A375 (cell line): ENCODE measurements around the genes CFAP251 and CLIP1.

- RAMPAGE, long total RNA = no peak
Measured at GRCh38 chr12:121345596-121346296, 6.5 kb downstream of the ANAPC5 start.

DNA sequence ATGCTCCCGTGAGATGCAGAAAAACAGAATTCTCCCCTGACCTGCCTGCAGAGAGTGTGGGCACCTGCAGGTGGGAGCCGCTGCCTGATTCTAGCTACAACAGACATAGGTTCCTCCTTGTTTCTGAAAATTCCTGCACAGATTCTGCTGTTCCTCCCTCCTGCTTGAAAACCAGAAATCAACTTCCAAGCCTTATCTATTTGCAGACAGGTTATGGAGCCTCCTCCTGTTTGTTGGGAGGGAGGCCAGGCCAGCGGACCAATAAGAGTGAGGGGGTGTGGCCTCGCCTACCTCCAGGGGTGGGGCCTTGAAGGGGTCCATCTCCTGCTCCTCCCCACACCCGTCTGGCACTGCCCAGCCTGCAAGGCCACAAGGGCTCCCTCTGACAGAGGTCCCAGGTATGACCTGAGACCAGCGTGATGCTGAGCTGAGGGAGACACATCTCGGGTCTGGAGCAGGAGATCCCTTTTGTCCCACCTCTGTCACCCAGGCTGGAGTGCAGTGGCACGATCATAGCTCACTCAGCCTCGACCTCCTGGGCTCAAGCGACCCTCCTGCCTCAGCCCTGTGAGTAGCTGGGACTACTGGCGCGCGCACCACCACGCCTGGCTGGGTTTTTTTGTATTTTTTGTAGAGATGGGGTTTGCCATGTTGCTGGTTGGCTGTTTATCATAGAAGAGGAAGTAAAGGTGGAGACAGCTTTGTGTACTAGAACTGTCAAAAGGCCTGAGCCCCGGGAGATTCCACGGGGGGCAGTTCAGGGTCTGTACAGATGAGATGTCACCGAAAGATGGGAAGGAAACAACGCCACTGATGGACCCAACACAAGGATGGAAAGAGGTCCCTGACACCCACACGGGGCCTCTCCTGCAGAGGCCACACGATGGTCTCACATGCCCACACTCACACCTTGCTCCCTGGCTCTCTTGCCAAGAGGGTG is 66.9 kb downstream of the KDM2B start:
- RAMPAGE, long total RNA = no peak

DNA sequence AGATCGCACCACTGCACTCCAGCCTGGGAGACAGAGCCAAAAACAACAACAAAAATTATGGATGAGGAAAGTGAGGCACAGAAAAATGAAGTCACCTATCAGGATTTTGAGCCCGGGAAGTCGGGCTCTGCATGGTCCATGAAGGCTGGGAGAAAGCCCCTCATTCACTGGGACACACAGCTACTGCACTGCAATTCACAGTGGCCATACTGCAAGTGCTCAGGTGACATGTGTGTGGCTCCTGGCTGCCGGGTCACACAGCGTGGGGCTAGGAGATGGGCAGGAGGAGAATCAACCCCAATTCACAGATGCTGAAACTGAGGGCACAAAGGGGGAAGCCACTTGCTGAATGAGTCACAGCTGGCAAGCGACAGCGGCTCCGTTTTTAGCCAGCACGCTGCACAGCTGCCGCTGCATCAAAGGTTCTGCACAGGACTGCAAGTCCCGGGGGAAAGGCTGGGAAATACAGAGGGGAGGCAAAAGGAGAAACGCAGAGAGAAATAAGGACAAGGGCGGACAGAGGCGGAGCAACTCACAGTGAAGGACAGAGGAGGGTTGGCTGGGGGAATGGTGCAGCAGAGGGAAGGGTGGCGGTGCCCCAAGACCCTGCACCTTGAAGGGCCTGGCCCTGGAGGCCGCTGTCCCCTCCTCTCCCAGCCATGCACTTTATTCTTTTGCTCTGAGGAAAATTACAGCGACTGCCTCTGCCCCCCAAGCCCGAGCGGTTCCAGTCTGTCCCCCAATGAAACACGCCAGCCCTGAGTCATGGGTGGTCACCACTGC is 57.8 kb downstream of the KDM2B start:
- RAMPAGE, long total RNA = no peak

DNA sequence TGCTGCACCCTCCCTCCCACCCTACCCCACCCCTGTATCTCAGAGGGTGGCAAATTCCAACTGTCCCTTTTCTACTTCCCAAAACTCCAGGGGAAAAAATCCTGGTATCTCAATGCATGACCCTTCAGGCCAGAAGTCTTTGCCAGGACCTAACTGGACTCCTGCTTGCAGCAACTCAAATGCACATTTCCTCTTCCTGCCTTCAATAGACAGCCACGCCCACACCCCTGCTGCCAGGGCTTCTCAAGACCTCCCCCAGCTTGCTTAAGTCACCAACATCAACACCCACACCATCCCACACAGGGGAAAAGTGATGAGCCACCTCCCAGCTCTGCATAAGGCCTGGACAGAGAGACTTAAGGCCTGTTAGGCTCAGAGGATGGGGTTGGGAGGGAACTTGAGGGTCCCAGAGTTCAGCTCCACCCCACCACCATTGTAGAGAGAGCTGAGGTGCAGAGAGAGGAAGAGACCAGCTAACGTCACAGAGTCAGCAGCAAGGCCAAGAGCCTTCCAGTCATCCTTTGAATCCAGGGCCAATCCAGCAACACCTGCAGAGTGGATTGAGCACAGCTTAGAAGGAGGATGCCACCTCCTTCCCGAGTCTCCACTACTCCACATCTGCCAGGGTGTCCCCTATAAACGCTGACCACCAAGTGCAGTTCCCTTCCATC is 50.2 kb downstream of the KDM2B start:
- RAMPAGE, long total RNA = no peak

GRCh38 chr12:121550681-121551536 is 29.9 kb downstream of the KDM2B start:
- RAMPAGE, long total RNA = no peak

- RAMPAGE, long total RNA = no peak
Measured at GRCh38 chr12:121578198-121579430, 2.2 kb downstream of the KDM2B start.

DNA sequence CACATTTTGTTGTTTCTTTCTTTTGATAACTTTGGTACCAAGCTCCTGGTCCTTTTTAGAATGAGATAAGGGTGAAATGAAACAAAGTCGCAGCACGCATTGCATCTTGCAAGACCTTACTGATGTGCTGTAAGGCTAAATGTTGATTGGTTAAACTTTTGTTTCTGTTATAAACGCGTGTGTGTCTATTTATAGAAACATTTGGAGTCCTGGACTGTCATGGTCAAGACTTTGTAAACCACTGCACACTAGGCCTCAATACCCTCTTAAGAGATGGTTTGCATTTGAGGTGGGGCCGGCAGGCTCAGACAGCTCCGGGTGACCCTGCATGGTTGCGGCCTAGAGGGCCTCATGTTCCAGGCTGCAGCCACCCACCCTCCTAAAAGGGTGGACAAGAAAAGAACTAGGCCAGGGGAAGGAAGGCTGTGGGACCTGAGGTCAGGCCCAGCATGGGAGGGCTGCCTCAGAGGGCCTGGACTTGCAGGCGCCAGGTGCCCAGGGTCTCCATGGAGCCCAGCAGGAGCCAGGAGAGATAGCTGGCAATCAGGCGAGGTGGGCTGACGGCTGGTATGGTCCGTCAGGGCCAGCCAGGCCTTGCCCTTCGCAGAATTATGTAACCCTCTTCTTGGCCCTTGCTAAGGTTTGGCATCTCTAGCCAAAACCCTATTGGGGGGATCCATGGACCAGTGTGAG is 36.7 kb downstream of the MORN3 start:
- RAMPAGE, long total RNA = no peak

DNA sequence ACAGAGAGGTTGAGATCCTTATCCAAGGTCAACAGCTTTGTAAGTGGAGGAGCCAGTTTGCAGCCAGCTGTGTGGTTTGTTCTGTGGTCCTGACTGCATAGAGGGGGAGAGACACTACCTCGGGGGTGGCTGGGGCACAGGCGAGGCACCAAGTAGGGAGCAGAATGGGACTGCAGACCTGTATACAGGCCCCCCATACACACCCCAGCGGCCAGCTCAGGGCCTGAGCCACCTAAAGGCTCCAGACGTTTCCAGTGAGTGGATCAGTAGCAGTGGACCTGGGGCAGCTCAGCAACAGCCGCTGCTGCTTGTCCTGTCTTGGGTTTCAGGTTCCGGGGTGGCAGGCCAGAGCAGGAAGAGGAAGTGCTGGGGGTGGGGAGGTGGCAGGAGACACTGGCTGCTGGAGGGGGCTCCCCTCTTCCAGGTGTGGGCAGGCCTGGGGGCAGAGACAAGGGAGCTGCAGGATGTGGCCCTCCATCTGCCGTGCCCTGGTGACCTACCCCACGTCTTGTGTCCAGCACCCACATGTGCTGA is 32.1 kb downstream of the MORN3 start:
- RAMPAGE, long total RNA = no peak

DNA sequence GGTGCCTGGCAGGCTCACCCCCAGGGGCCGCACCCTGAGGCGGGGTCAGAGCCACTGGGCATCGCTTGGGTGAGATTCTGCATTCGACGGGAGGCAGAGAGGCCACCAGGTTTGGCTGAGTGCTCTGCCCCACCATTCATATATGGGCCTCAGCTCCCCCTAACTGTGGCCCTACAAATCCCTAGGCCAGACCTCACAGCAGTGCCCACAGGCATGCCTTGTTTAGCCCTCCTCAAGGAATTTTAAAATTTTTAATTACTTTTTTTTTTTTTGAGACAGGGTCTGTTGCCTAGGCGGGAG is 17.0 kb downstream of the RHOF start:
- RAMPAGE, long total RNA = no peak

GRCh38 chr12:121791452-121792694 is 1.6 kb downstream of the RHOF start:
- RAMPAGE, long total RNA = no peak

GRCh38 chr12:121800441-121800802 is 3.4 kb upstream of the SETD1B start:
- RAMPAGE, long total RNA = no peak

DNA sequence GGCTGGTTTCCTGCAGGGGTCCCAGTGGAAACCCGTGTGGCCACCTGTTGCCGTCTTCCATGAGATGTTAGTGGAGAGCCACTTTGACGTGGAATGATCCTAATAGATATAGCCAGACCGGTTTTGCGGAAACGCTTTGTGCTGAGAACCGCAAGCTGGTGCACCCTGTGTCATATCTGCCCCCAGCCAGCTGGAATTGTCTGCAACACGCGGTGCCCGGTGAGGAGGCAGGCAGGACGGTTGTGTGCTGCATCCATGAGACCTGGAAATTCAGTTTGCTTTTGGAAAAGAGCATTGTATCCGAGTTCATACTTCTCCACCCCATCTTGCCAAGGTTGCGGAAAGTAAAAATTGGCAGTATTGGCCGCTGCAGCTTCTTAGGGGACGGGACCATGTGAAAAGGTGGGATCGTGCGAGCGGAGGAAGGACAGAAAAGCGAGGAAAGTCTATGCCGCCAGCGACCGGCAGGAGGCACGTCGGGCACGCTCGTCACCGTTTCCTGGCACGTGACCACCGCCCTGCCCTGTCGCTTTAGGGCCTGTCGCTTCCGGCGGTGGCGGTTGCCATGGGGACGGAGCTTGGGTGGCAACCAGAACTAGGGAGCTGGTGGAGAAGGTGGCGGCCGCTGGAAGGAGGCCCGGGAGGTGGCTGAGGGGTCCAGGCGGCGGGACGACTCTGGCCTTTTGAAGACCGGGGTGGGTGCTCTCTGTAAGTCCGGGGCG is at the start of gene CFAP251:
TSS of gene CFAP251 (plus strand) at position 592 of the 722 bp plus-strand sequence.
- RAMPAGE, long total RNA = no peak

DNA sequence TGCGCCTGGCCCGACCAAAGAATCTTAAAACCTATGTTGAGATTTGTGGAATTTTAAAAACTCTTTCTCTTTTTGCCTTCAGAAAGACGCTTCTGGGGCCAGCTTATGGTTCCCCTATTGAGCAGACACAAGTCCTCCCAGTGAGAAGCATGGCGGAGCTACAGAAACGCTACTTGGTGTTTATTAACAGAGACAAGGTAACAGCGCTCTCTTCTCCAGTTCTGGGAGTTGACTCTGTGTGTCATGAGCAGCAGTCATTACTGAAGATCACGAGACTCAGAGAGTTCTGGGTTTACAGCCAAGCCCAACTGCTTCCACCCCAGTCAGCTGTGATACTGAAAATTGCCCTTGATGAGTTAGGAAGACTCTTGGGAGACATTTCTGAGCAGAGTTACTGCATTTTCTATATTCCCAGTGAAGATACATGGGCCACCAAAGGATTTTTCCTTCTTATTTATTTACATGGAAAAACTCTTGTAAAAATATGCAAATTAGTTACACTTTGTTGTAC is 48.5 kb downstream of the CFAP251 start:
- RAMPAGE, long total RNA = no peak

- RAMPAGE, long total RNA = no peak
Measured at GRCh38 chr12:122030011-122030860, 8.6 kb downstream of the BCL7A start.

DNA sequence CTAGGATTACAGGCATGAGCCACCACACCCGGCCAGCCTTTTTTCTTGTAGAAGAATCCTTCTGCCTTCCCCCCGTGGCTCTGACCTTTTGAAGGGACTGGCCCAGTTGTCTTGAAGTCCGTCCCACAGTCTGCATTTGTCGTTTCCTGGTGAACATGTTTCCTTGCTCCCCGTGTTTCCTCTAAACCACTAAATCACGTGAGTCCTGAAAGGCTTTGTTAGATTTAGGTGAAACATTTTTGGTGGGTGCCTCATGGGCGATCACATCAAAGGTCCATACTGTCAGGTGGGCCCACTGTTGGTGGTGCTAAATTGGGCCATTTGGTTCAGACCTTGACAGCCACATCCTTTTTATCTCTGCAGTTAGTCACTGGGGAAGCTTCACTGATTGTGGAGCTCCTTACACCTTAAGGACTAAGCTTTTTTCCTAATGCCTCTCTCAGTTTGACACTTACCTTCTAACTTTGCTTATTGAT is 26.3 kb downstream of the MLXIP start:
- RAMPAGE, long total RNA = no peak

DNA sequence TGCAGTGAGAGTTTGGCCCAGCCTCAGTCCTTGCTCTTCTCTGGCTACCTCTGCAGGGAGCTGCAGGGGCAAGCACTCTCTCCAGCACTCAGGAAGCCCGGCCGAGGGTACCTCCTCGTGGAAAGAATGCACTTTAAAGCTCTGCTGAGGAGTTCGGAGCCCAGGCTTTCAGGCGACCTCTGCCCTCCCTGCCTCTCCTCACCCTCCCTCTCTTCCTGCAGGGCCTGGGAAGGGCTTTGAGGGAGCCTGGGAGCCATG is 31.1 kb downstream of the IL31 start:
- RAMPAGE, long total RNA = no peak

GRCh38 chr12:122146546-122147138 is 27.4 kb downstream of the IL31 start:
- RAMPAGE, long total RNA = no peak

- RAMPAGE, long total RNA = no peak
Measured at GRCh38 chr12:122279277-122279691, 13.0 kb upstream of the VPS33A start.

DNA sequence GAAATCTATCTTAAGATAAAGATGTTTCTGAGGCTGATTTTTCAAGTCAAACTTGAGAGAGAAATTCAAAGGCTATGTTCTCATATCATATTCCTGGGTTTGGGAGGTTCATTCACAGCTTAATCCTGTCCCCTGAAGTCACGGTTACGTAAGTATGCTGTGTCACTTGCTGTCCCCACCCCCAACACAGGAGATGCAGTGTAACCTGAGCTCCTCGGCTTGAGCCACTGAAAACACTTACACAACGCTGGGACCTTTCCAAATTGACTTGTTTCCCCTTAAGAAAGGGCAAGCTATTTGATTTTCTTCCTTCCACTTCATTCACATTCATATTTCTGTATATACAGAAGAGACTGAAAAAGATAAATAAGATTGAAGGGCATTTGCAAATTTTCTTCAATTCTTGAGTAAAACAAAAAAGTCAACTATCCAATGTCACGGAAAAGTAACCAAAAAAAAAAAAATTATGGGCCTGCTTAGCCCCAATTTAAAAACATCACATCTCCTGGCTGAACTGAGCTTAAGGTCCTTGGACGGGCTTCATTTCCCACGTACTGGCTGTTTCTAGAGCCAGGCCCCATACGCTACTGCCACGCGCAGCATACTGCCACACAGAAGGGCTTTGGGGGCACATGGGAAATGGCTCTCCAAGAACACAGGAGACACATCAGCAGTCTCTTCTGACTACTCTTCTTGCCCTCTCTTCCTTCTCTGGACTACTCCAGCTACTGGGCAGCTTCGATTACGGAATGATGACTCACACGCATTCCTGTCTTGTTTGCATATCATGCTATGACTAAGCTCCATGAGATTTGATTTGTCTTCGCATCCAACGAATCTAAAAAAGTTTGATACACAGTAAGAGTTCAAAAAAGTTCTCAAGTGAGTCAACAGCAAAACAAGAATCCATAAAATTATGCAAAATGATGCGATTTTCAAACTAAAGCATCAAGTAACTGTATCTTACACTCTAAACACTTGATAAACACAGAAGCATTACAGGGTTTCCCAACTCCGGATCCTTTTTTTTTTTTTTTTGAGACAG is 22.3 kb downstream of the CLIP1 start:
- RAMPAGE, long total RNA = no peak

GRCh38 chr12:122422348-122423203 is at the start of gene CLIP1:
Gene CLIP1, minus strand, starts transcription at chr12:122422669.
- RAMPAGE, long total RNA = no peak